GM23338 (cell line): ENCODE measurements around a stretch of chr7.

- PRO-cap, result unidirectional peak, minus-strand start at chr7:151253044
- RAMPAGE, long total RNA, result no peak
Observed at GRCh38 chr7:151252914-151253239, 4.4 kb upstream of the SMARCD3 start.

DNA sequence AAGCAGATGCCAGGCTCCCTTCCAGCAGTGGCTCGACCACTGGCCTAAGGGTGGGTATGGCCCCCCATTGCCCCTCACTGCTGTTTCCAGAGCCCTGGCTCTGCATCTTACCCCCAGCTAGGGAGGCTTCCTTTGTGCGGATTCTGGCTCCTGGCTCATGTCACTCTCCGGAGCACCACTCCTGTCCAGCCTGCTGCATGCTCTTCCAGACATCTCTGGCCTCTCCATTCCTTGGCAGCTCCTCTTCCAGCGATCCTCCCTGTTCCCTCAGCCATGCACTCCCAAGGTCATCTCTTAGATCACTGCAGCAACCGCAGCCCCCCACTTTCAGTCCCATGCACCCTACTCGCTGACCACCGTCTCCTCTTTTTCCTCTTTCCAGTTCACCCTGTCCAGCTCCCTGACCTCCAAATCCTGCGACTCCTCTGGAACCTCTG is 6.8 kb upstream of the SMARCD3 start:
- PRO-cap, result no peak
- RAMPAGE, long total RNA, result no peak

GRCh38 chr7:151377543-151378061 is 32.2 kb downstream of the WDR86 start:
- PRO-cap, result no peak
- RAMPAGE, long total RNA, result no peak

- PRO-cap, result bidirectional peak, plus-strand start at chr7:151381434, minus-strand start at chr7:151381422; bidirectional peak, plus-strand start at chr7:151381884, minus-strand start at chr7:151381732
- RAMPAGE, long total RNA, result no peak
Observed at GRCh38 chr7:151380951-151382077, 28.5 kb downstream of the WDR86 start.

GRCh38 chr7:151671481-151672018 is 151.9 kb upstream of the RHEB start:
- PRO-cap, result bidirectional peak, plus-strand start at chr7:151671750, minus-strand start at chr7:151671764
- RAMPAGE, long total RNA, result no peak

- PRO-cap, result no peak
- RAMPAGE, long total RNA, result no peak
Observed at GRCh38 chr7:151708699-151709041, 168.2 kb downstream of the PRKAG2 start.

- PRO-cap, result no peak
- RAMPAGE, long total RNA, result no peak
Observed at GRCh38 chr7:151720925-151721646, 155.8 kb downstream of the PRKAG2 start.

DNA sequence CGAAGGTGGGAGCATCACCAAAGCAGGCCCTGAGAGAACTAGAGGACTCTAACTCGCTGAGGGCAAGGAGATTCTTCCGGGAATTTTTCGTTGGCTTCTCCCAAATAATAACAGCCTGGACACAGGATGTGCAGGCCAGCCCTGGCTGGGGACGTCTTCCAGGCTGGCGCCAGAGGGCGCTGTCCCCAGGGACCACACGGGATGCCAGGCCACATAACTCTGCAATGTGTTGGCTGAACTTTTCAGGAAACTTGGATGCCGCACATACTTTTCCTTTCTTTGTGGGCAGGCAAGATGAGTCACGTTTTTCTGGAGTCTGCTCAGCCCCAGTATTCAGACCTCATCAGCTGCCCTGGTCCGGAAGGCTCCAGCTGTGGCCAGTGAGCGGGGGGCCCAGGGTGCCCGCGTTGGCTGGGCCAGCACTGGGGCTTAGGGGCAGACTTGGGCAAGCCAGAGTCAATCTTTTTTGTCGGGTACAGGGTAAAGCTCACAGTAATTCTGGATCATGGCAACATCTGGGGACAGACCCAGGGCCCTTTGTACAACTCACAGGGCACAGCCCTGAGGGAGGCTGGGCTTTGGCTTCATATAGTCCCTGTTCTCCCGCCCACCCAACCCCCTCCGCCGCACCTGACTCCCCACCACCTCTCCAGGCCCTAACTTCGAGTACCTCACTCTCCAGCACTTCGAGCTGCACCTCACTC is 122.7 kb downstream of the PRKAG2 start:
- PRO-cap, result bidirectional peak, plus-strand start at position 343 of the sequence, minus-strand start at position 105 of the sequence
- RAMPAGE, long total RNA, result no peak

- PRO-cap, result no peak
- RAMPAGE, long total RNA, result no peak
Observed at GRCh38 chr7:151869922-151871020, 6.6 kb downstream of the PRKAG2 start.

DNA sequence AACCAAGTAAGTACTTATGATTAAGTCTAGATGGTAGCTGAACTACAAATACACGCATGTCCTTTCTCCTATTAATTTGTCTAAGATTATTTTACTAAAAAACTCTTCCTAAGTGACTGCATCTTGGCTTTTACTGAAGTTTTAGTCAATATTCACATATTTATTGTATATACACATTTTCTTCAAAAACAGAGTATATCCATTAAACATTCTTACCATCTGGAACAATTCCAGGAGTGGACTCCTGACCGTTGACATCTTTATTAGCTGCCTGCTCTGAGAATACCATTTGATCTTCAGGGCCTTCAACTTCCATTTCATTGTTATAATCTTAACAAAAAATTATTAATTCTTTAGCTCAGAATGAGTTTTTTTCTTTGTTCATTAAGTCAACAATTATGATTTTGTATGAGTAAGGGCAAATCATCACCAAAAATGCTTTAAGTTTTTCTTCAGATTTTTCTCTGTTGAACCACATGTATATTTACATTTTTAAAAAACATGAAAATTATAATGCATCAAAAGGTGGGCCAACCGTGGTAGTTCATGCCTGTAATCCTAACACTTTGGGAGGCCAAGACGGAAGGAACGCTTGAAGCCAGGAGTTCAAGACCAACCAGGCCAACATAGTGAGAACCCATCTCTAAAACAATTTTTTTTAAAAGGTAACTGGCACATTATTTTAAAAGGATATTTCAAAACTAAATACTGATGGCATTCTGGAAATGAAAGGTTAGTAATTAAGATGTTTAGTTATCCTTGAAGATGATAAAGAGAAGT is 185.0 kb downstream of the KMT2C start:
- PRO-cap, result no peak
- RAMPAGE, long total RNA, result no peak

DNA sequence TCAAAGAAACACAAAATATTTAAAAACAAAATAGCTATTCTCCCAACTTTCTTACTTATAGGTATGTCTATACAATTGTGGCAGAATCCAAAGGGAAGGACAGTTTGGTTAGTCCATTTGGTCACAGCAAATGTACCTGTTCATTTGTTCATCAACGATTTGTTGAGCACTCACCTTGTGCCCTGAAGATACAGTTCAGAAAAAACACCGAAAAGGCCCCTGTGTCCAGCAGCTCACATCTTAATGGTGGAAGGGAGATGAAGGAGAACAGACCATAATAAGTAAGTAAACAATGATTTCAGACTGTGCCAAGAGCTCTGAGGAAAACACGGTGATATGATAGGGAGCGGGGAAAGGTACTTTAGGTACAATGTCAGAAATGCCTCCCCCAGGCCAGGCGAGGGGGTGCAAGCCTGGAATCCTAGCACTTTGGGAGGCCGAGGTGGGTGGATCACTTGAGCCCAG is 24.6 kb upstream of the KMT2C start:
- PRO-cap, result no peak
- RAMPAGE, long total RNA, result no peak

GRCh38 chr7:153405979-153406891 is 646.0 kb upstream of the DPP6 start:
- PRO-cap, result no peak
- RAMPAGE, long total RNA, result no peak

DNA sequence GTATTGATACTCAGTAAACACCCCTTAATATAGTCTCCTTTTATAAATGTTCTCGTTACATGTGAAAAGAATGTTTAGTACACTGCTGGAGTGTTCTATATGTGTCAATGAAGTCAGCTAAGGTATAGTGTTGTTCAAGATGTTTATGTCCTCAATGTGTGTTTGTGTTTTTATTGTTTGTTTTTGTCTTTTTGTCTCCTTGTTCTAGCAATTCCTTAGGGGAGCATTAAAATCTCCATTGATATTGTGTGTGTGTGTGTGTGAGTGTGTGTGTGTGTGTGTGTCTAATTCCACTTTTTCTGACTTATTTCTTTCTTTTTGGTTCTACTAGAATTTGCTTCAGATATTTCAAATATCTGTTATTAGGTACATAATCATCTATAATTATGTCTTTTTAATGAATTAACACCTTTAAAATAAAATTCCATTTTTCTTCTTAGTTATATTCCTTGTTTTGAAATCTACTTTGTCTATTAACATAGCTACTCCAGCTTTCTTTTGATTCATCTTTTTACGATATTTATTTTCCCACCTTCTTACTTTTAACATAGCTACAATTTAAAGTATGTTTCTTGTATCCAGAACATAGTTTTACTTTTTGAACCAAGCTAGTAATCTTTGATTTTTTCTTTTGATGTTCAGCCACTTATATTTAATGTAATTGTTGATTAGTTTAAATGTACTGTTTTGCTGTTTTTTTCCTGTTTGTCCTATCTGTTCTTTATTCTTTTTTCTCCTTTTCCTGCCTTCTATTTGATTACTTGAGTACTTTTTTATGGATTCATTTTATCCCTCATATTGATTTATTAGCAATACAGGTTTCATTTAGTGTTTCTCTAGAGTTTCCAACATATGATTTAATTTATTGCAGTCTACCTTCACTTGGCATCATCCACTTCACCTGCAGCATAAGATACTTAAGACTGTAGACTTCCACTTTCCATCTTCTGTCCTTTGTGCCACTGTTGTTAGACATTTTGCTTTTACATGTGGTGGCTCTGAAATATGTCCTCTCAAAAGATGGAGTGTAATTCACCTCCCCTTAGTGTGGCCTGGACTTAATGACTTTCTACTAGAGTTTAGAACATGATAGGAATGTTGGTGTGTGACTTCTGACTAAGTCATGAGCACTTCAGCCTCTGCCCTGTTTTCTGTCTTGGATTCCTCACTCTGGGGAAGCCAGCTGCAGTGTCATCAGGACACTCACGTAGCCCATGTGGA is 644.1 kb upstream of the DPP6 start:
- PRO-cap, result no peak
- RAMPAGE, long total RNA, result no peak

DNA sequence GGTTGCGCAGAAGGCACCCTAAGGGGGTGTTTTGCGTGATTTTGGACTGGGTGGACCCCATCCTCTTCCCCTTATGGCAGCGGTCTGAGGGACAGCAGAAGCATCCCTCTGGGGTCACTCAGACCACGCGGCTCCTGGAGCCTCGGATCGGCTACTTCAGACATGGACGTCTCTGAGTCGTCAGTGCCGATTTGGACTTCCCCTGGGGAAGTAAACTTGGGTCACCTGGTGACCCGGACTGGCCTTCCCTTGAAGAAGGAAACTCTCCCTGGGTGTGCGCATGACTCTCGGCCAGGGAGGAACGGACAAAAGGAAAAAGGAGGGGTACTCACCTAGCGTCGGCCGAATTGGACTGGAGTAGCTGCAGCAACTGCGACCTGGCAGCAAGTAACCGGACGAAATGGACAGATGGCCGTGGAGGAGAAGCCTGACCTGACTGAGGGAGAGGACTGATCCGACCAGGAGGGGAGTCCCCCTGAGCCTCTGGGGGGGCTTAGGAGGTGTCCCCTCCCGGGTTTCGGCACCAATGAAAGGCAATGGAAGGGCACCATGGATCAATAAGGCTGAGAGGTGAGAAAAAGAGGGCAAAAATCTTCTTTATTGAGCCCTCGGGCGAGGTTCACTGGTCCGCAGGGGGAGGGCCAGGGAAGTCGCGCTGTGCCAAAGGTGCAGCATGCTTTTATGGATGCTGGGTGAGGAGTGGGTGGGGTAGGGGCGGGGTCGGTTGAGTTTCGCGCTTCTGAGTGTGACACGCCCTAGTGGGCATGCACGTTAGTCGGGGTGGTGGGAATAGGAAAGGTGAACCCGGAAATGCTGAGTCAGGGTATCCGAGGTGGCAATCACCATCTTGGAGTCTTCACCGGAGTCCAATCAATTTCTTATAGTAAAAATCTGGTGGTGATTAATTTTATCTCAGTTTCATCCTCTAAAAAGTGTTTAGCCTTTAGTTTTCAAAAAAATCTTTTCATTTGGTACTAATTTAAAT is 638.6 kb upstream of the DPP6 start:
- PRO-cap, result no peak
- RAMPAGE, long total RNA, result no peak

- PRO-cap, result no peak
- RAMPAGE, long total RNA, result no peak
Observed at GRCh38 chr7:153665409-153665847, 386.8 kb upstream of the DPP6 start.

DNA sequence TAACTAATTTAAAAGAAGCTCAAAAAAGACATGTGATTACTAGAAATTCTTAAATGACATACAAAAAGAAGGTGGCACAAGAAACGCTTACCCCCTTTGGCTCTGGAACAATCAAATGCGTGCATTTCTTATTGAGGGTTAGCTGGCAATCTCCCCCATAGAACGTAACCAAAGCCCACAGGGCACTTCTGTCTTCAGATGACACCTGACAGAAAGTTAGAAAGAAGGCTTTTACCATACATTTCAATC is 19.9 kb downstream of the PAXIP1 start:
- PRO-cap, result no peak
- RAMPAGE, long total RNA, result no peak

DNA sequence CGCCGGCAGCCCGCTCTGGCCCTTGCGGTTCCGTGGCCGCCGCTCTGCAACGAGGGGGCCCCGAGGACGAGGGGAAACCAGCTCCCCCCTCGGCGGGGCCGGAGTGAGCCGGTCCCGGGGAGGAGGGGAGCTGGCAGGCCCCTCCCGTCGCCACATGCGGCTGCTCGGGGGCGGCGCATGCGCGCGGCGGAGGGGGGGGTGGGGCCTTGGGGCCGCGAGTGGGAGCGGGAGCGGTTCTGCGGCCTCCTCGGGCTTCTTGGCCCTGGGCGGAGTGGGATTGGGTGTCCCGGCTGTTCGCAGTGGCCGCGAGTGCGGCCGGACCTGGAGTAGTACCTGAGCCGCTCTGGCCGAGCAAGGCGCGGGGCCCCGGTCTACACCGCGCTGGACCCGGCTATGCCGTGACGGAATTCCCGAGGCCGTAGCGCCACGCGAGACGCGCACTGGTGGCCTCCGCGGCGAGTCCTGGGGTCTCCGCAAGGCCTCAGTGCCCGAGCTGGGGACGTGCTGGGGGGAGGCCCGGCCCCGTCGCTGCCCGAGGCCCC is 401 bp upstream of the PAXIP1 start:
- PRO-cap, result bidirectional peak, plus-strand start at position 270 of the sequence, minus-strand start at position 105 of the sequence; bidirectional peak, plus-strand start at position 329 of the sequence, minus-strand start at position 345 of the sequence; bidirectional peak, plus-strand start at position 484 of the sequence, minus-strand start at position 395 of the sequence
- RAMPAGE, long total RNA, result no peak

DNA sequence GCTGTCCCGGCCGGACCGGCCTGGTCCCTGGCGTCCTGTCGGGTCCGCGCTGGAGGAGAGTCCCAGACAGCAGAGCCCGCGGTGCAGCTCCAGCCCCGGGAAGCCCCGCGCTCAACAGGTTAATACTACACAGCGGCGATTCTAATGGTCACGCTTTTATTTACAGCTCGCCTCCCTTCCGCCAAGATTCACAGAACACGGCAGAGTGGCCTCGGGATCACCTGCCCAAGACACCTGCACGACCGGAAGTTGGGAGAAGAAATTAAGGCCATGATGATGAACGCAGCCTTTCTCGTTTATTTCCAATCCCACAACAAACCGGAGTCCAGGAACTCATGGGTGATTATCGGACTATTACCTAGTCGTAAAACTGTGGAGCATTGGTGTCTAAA is 868 bp upstream of the PAXIP1 start:
- PRO-cap, result bidirectional peak, plus-strand start at position 191 of the sequence, minus-strand start at position 116 of the sequence; bidirectional peak, plus-strand start at position 314 of the sequence, minus-strand start at position 251 of the sequence
- RAMPAGE, long total RNA, result no peak

- PRO-cap, result no peak
- RAMPAGE, long total RNA, result no peak
Observed at GRCh38 chr7:155166565-155167134, 96.5 kb downstream of the HTR5A start.

DNA sequence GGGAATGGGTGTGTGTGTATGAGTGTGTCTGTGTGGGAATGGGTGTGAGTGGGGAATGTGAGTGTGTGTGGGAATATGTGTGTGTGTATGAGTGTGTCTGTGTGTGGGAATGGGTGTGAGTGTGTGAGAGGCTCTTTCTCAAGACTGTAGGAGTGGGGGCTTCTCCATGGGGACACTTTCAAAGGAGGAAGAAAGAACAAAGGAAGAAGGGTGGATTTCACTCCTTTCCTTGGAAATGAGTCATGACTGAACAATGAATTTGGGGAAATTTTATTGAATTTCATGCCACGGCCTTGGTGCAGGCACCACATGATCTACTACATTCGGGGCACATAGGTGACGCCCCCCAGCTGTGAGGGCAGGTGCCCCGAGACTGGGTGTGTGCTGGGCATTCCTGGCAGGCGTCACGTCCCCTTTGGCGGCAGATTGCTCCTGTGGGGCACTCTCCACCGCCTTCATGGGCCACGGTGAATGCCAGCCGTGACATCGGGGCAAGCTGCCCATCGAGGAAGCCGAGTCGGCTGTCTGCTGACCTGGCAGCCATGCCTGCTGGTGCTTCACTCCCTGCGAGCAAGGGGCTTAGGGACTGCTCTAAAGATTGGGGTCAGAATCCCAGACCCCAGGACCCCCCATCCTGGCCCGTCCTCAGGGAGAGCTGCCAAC is 88.7 kb upstream of the INSIG1 start:
- PRO-cap, result no peak
- RAMPAGE, long total RNA, result no peak